CMK (cell line): ENCODE results near the gene C16orf96.

- RRBS = no CpG with 5 or more reads among the region's 8 CpGs
Measured at GRCh38 chr16:3819121-3819647, 61.3 kb downstream of the CREBBP start.

- RRBS = 1% methylated on average over 3 of the region's 31 CpGs
Measured at GRCh38 chr16:3879098-3879690, 1.3 kb downstream of the CREBBP start.

- RRBS = no CpG with 5 or more reads among the region's 10 CpGs
Measured at GRCh38 chr16:4058187-4058936, 57.9 kb downstream of the ADCY9 start.

DNA sequence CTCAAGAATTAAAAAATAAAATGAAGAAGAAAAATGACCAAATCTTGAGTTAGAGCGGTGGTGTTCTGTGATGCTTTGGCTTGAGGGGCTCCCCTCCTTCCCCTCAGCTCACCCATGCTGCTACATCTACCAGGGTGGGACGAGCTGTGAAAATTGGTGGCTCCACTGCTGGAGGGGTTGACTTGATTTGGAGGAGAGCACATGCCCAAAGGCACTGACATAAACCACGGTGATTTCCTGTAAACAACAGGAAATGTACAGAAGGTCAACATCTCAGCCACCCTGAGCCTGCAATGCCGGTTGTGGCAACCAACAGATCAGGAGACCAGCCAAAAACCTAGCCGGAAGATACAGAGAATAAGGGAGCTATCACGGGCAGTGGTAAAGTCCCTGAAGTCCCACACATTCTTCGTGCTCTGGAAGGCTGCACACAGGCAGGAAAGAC lies 56.3 kb downstream of the ADCY9 start:
- RRBS = no CpG with 5 or more reads among the region's 7 CpGs

DNA sequence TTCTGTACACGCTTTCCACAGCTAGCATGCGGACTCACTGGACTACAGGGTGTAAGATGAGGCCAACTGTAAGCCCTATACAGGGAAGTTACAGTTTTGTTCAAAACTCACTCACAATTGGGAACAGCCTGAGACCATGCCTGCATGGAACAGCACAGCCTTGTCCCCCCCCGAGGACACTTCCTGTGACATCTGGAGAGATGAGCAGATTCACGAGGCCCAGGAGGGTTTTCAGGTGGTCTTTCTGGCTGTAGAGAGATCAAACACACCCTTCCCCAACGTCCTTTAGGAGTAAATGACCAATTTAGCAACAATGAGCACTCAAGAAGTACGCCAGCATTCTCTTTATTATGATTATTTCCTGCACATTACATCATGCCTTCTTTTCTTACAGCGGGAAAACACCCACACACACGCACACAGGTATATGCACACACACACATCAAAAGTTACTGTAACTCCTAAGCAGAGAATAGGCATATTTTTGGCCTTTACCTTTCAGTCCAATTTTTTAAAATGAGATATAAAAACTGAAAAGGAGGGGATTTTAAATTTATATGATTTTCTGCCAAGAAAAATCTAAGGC lies 39.0 kb downstream of the ADCY9 start:
- RRBS = no CpG with 5 or more reads among the region's 8 CpGs

GRCh38 chr16:4080970-4081463 lies 35.2 kb downstream of the ADCY9 start:
- RRBS = no CpG with 5 or more reads among the region's 12 CpGs

DNA sequence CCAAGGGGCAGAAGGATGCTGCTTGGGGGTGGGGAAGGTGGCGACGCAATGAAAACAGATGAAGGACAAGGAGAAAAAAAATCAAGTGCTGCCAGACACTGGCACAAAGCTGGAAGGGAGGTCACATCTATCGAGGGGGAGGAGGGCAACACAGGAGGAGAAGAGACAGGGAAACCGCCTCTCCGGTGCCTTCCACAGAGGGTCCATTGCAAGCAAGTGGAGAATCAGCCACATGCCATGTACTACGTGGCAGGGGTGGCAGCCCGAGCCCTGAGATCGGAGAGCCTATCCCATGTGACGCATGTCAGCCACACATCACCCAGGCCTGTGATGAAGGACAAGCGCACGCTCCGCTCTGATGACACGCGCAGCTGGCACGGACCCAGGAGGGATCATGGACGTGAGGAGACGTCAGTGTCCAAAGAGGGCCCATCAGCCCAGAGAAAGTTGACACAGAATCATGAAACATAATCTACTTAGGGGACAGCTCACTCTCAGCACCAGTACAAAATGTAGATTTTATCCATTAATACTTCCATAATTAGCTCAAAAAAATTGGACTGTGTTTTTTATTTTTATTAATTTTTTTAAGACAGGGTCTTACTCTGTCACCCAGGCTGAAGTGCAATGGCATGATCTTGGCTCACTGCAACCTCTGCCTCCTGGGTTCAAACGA lies 30.0 kb downstream of the ADCY9 start:
- RRBS = no CpG with 5 or more reads among the region's 18 CpGs

DNA sequence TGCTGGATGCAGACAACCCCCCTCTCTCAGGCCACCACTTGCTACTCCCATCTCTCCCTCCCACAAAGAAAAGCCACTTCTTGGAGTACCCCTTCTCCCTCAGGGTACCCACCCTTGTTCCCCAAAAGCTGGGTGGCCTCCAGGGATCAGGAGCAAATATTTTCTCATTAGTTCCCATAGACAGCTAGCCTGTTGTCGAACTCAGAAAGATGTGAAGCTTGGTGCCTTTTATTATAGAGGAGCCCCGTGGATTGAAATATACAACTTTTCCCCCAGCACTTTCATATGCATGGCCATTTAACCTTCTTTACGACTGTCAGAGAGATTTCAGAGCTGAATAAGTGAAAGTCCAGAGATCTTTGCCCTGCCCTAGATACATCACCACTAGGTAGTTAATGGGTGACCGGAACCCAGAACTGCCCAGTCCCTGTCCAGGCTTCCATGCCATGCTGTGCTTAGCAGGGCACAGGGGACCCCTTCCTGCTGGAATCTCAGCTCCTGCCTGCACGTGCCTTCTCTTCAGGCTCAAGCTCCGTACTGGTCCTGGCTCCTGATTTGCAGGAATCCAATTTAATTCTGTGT lies 32.3 kb downstream of the SRL start:
- RRBS = no CpG with 5 or more reads among the region's 6 CpGs

- RRBS = 96% methylated on average over 17 of the region's 39 CpGs
Measured at GRCh38 chr16:4257195-4258510, 15.2 kb downstream of the TFAP4 start.

- RRBS = no CpG with 5 or more reads among the region's 34 CpGs
Measured at GRCh38 chr16:4263373-4264063, 9.3 kb downstream of the TFAP4 start.

DNA sequence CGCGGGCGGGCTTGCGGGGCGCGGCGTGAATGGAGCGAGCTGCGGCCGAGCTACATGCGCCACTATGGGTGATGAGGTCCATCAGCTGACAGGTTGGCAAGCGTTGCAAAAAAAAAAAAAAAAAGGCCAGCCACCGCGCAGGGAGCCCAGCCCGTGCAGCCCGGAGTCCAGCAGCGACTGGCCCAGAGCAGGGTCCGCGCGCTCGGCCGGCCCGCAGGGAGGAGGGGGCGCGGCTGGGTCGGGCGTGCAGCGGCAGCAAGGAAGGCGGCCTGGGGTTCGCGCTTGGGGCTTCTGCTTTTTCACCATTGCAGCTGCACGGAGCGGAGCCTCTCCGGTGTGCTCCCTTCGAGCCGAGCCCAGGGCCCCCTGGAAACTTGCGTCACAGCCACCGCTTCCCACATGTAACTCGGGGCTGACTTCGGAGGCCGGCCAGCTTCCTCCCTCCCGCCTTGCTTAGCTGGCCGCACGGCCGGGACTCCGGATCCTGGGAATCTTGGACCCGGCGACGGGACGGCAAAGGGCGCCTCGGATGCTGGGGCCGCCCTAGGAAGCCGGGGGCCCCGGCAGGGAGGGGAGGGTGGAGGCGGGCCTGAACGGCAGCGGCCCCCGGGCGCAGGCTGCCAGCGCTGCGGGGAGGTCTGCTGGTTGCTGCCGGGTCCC lies 531 bp upstream of the TFAP4 start:
- RRBS = 1% methylated on average over 34 of the region's 63 CpGs

GRCh38 chr16:4317502-4317822 lies 1.6 kb downstream of the GLIS2 start:
- RRBS = 53% methylated on average over 1 of the region's 3 CpGs

DNA sequence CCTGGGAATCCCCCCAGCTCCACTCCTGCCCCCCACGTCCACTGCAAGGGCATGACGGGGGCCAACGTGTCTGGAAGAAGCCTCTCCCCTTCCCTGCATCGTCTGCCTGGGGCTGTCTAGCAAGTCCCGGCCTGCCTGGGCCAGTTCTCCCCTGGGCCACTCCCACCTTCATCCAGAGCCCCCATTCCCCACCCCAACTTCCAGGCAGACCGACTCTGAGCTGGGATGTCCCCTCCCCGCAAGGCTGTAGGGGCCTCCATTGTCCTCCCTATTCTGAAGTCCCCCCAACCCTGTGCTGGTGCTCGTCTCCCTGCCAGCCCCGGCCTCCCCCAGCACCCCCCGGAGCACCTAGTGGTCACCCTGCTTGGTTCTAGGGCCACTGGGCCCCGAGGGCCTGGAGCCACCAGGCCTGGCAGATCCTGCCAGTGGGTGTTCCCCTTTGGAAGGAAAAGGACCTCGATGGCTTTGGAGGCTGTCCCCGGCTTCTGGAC lies 4.7 kb downstream of the GLIS2 start:
- RRBS = no CpG with 5 or more reads among the region's 13 CpGs

GRCh38 chr16:4343081-4344136 lies 7.7 kb downstream of the PAM16 start:
- RRBS = 97% methylated on average over 4 of the region's 26 CpGs

- RRBS = 45% methylated on average over 4 of the region's 9 CpGs
Measured at GRCh38 chr16:4372994-4373580, 1.4 kb downstream of the VASN start.

DNA sequence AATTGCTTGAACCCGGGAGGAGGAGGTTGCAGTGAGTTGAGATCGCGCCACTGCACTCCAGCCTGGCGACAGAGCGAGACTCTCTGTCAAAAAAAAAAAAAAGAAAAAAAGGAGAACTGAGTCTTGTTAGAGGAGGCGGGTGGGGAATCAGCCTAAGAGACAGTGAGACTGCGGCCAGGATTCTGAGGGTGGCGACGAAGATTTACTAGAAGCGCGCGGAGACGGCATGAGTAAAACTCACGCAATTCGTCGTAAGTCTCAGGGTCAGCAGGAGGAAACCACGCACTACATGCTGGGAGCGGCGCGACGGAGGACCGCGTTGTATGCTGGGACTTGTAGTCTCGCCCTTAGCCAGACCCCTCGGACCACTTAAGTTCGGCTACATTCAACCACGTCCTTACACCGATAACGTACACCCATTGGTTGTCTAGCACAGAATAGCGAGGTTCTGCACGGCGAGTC lies 400 bp upstream of the DNAJA3 start:
- RRBS = no CpG with 5 or more reads among the region's 32 CpGs

DNA sequence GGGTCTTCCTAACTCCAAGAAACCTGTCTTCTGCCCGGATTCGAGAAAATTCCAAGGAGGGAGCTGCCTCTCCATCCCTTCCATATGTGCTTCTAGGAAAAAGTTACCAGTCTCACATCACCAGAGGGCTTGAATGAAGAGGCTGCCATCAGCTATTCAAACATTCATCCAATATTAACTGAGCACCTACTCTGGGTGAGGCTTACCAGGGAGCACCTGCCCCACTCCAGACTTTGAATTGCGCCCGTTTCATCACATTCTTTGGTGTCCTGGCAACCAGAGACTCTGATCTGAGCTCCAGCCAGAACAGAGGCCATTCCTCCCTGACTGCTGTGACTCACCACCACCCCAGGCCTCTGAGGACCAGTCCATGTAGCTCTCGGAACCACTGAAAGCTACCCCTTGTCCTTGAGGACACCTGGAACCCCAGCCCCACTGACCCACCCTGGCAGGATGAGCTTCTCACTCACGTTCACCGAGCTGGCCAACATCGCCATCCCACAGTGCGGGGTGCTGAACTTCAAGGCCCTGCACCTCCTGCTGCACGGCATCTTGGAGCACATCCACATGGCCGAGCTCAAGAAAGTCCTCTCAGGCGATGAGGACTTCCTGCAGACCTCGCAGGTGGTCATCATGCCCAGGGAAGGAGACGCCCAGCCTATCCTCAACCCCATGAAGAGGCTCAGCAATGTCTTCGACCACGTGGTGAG lies at the start of gene C16orf96:
Gene C16orf96, plus strand, starts transcription at position 304 of the 710 bp plus-strand sequence.
- RRBS = no CpG with 5 or more reads among the region's 16 CpGs

GRCh38 chr16:4612369-4613093 lies 2.2 kb downstream of the UBALD1 start:
- RRBS = no CpG with 5 or more reads among the region's 11 CpGs

DNA sequence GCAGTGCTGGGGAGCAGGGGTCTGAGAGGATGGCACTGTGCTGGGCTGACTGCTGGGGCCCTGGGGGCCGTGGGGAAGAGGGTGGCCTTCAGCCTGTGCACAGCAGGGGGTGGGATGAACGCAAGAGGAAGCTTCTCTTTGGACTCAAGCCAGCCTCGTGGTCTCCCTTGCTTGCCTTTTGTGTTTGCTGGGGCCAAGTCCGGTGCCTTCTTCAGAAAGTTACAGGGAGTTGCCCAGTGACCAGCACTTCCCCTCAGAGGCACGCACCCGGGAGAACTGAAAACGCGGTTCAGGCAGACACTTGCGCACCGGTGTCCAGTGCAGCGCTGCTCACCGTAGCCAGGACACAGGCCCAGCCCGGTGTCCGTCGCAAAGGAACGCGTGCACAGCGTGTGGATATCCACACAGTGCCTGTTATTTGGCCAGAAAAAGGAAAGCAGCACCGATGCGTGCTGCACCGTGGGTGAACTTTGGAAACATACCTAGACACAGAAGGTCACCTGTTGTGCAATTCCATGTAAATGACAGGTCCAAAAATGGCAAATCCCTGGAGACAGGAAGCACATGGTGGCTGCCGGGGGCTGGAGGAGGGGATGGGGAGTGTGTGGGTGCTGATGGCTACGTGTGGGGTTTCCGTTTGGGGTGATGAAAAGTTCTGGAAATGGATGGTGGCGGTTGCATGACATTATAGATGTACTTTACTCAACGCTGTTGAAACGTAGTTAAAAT lies 29.4 kb upstream of the NUDT16L1 start:
- RRBS = 8% methylated on average over 9 of the region's 27 CpGs

DNA sequence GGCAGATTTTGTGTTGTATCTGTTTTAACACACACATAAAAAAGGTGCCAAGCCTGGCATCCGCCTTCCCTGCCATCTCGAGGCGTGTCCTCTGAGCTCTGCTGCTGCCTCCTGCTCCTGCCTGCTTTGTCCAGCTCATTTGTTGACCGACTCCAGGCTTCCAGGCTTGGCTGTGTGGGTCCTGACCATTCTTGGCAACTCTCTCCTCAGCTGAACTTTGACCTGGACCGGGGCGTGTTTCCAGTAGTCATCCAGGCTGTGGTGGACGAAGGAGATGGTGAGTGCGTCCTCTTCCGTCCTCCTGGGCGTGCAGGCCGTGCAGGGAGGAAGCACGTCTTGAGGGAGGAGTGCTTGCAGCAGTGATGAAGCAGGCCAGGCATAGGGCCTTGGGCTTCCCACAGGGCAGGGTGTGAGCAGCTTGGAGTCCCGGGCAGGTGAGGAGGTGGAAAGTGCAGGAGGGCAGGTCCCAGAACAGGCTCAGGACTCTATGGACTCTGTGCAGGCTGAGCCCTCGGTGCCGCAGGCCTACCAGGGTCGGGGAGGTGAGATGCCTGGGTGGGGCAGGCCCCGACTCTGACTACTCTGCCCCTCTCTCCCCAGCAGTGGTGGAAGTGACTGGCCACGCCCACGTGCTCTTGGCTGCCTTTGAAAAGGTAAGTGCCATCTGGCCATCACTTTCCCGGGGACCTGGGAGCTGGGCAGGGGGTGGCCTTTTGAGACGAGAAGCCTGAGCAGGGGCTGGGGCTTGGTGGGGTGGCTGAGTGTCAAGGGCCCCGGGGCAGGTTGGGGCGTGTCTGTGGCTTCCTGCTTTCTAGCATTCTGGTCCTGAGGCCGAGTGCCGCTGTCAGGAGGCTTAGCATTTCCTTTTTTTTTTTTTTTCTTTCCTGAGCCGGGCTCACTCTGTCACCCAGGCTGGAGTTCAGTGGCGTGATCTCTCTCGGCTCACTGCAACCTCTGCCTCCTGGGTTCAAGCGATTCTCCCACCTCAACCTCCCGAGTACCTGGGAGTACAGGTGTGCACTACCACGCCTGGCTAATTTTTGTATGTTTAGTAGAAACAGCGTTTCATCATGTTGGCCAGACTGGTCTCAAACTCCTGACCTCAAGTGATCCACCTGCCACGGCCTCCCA lies 28.5 kb upstream of the NUDT16L1 start:
- RRBS = 2% methylated on average over 3 of the region's 33 CpGs